Aortic smooth muscle cell (primary cell): ENCODE results near the genes BTBD16, IKZF5 and ACADSB.

DNA sequence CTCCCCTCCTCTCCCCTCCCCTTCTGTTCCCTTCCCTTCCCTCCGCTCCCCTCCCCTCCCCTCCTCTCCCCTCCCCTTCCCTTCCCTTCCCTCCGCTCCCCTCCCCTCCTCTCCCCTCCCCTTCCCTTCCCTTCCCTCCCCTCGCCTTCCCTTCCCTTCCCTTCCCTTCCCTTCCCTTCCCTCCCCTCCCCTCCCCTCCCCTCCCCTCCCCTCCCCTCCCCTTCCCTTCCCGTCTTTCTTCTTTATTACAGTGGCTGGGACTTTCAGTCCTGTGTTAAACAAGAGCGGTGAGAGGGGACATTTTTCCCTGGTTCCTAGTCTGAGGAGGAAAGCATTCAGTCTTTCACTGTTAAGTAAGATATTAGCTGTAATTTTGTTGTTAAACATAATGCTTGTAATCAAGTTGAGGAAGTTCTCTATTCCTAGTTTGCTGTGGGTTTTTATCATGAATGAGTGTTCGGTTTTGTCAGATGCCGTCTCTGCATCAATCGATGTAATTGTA, 39.9 kb downstream of the TACC2 start:
- RRBS, result no CpG with 5 or more reads among the region's 8 CpGs

- RRBS, result no CpG with 5 or more reads among the region's 6 CpGs
Measured at GRCh38 chr10:122029307-122029878, 40.4 kb downstream of the TACC2 start.

DNA sequence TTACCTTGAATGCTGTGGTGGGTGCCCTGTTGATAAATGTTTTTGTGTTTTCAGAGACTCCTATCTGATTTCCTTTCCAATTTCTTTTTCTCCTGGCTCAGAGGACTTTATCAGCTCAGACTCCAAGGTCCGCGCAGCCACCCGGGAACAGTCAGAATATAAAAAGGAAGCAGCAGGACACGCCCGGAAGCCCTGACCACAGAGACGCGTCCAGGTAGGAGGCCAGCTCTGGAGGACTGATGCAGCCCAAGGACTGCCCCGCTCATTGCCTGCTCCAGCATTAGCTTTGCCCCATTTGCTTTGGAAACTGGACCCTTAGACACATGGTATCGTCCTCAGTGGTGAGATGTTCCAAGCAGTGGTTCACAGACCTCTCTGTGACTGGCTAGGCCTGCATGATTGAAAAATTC, 61.4 kb downstream of the TACC2 start:
- RRBS, result no CpG with 5 or more reads among the region's 9 CpGs

DNA sequence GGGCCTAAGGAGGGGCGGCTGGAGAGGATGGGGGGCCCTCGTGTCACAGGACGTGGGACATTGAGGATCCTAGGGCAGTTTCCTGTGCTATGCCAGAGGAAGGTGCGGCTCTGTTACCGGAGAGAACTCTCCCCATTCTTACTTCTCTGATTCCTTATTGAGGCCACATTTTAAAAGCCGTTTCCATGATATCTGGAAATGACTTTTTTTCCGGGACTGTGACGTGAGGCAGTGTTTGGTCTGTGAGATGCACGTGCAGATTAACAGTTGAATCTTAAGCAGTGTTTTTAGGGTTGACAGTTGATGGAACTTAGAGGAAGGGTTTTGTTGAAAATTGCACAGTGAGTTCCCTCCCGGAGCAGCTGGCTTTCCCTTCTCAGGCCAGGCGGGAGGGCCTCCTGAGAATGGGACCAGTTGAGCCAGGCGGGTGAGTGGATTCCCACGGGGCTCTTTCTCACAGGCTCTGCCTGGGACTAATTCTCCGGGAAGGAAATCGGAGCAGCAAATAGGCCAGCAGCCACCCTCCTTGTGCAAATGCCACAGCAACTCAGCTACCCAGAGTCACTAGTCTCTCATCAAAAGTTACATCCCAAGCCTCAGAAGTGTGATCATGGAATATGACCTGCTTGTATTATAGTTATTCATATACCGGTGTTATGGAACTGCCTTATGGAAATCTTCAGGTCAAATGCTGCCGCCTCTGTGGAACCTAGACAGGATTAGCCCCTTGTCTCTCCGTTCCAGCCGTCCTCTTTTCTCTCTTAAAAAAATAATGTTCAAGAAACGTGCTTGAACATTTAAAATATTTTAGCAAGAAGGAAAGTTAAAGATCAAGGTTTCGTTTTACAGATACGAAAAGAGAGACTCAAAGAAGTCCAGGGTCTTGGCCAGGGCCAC, 125.4 kb downstream of the TACC2 start:
- RRBS, result 3% methylated on average over 4 of the region's 22 CpGs

- RRBS, result no CpG with 5 or more reads among the region's 13 CpGs
Measured at GRCh38 chr10:122152363-122152973, 118.6 kb upstream of the BTBD16 start.

DNA sequence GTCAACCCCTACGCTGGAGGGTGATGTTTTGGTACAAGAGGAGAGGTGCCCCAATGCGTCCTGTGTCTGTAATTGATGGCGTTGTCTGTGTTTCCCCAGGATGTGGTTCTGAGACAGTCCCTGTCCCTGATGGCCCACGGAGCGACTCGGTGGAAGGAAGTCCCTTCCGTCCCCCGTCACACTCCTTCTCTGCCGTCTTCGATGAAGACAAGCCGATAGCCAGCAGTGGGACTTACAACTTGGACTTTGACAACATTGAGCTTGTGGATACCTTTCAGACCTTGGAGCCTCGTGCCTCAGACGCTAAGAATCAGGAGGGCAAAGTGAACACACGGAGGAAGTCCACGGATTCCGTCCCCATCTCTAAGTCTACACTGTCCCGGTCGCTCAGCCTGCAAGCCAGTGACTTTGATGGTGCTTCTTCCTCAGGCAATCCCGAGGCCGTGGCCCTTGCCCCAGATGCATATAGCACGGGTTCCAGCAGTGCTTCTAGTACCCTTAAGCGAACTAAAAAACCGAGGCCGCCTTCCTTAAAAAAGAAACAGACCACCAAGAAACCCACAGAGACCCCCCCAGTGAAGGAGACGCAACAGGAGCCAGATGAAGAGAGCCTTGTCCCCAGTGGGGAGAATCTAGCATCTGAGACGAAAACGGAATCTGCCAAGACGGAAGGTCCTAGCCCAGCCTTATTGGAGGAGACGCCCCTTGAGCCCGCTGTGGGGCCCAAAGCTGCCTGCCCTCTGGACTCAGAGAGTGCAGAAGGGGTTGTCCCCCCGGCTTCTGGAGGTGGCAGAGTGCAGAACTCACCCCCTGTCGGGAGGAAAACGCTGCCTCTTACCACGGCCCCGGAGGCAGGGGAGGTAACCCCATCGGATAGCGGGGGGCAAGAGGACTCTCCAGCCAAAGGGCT, 60.5 kb upstream of the BTBD16 start:
- RRBS, result 93% methylated on average over 5 of the region's 37 CpGs

DNA sequence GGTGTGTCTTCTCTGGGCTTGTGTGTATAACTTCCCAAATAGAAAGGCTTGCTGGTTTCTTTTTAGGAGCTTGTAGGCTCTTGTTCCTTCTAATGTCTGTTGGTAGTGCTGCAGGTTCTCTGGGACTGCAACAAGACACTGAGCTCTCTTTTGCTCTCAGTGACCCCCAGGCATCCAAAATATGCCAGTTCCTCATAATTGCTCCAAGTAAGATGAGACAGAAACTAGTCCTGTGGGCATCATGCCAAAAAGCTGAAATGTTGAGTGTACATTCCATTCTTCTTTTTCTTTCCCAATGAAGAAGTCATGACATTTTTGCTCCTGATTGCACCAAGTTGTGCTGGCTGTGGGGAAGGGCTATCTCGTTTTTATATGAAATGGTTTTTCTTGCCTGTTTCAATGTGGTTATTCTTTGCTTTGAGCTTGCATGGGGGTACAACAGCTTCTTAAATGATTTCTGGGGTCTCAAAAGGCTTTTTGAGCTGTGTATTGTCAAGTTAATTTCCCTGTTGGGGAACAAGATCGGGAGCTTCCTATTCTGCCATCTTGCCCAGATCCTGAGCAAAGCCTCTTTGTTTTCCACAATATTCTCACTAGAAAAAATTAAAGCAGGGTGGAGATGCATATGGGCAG, 7.0 kb upstream of the BTBD16 start:
- RRBS, result no CpG with 5 or more reads among the region's 2 CpGs

GRCh38 chr10:122271253-122271544, at the start of gene BTBD16:
Gene BTBD16, plus strand, starts transcription at chr10:122271296.
- RRBS, result no CpG with 5 or more reads among the region's 6 CpGs

DNA sequence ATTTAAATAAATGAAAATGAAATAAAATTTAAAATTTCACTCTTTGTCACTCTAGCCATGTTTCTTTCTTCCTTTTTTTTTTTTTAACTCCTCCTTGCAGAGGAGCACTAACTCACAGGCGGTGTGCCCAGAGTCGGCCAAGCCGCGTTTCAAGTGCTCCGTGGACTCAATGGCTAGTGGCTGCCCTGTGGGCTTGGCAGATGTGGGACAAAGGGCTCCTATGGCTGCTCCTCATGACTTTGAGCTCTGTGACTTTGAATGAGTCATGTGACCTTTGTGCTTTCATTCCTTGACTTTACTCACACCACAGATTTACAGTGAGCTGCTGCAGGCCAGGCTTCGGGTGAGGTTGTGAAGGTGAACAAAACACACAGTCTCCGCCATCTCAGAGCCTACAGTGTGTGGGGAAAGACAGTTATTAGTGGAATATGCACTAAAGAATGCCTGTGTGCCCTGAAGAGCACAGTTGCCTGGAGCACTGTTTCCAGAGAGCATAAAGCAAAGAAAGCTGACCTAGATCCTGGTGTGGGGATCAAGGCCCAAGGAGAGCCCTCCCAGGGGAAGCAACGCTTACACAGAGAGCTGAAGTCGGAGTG, 29.8 kb upstream of the PLEKHA1 start:
- RRBS, result no CpG with 5 or more reads among the region's 9 CpGs

DNA sequence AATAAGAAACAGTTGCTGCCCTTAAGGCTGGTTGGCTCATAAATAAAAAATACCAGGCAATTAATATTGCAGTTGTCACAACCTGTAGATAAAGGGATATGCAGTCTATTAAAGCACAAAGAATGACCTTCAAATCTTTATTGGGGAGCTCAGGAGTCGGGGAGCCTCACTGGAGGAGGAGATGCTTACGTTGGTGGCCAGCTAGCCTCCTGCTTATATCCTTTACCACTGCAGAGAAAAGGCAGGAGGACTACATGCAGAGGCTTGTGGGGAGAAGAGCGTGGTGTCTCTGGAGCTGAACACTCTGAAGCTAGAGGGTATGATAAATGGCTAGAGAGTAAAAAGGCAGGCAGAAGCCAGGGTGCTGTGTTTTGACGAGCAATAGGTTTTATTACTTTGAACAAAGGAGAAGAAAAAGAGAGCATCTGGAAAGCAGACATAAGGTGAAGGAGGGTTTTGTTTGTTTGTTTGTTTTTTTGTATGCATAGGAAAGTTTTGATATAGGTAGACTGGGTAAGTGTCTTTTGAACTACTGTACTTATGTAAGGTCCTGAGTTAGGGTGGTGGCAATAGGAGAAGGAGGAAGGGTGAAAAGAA, 26.5 kb downstream of the PLEKHA1 start:
- RRBS, result no CpG with 5 or more reads among the region's 4 CpGs

DNA sequence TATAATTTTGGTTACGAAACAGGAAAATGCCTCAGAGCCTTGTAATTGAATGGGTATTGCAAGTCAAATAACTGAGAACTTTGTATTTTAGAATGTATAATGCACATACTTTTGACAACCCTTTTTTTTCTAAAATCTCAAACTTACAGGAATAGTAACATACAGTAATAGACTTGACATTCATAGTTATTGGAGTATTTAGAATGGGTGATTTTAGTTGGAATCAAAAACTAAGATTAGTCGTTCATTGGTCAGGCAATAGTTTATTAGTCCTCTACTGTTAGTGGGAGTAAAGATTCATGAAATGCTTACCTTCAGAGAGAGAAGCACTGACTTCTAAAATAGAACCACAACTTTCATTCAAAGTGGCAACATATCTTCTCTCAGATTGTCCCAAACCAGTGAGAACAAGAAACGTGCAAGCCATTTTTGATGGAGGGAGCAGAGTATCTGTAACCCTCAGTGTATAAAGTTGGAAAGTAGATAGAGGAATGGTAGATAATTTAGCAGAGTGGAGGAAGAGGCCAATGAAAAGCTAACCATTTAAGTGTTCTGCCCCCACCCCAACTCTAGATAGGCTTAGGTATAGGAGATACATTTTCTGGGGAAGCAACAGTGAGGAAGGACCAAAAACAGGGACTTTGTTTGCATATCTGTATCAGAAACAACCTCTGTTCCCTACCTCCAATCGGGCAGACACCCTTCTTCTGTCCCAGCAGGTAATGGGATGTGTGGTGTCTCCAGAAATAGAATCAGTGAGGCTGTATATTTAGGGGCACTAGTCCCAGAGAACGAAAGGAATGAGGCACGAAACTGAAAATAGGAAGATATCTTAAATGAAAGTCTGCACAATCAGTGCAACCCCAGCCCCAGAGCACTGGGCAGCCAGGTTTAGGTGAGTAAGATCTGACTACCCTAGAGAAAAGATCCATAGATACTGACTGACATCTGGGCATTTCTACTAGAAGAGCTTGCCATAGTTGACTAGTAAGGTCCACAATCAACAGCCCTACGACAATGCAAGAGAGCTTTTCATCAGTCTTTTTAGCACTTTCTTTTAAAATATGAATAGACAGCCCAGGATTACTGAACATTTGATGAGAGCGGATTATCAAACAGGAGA, 27.9 kb downstream of the PLEKHA1 start:
- RRBS, result no CpG with 5 or more reads among the region's 8 CpGs

DNA sequence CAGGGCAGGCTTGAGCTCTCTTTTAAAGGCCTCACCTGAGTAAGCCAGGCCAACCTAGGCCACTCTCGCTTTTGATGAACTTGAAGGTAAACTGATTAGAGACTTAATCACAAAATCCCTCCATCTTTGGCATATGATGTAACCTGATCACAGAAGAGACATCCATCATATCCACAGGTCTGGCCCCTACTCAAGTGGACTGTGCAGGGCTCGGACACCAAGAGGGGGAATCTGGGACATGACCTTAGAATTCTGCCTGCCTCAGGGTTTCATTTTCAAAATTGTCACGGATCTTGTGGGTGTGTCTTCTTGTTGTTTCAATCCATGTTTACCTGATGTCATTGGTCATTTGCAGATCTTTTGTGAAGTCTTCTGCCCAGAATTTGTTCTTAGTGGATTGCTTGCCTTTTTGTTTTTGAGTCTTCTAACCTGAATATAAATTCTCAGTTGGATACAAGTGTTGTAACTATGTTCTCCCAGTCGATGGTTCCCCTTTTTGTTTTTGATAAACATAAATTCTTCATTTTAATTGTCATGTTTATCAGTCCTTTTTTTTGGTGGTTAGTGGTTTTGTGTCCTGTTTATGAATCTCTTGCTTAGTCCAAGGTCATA, 5.8 kb upstream of the ARMS2 start:
- RRBS, result no CpG with 5 or more reads among the region's 4 CpGs

DNA sequence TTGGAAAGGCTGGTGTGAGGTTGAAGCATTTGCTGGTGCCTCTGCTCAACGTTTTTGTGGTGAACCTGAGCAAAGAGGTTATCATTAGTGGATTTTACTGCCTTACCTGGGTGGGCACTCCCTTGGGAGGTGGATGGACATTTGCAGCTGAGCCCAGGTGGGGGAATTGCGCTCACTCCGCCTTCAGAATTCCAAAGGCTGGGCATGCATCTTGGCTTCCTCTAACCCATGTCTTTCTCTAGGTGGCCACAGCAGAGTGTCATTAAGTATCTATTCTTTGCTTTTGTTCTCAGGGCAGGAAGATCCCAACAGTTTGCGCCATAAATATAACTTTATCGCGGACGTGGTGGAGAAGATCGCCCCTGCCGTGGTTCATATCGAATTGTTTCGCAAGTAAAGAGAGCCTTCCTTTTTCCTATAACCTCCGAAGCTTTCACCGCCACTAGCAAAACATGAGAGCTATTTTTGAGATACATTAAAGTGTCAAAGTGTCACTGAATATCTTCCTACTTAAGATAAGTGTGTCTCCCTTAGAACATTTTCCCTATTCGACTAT, 27.3 kb downstream of the HTRA1 start:
- RRBS, result no CpG with 5 or more reads among the region's 14 CpGs

- RRBS, result no CpG with 5 or more reads among the region's 7 CpGs
Measured at GRCh38 chr10:122588736-122589287, 28.3 kb downstream of the DMBT1 start.

GRCh38 chr10:123007858-123008935, at the start of gene IKZF5:
Gene IKZF5, minus strand, starts transcription at chr10:123008795.
- RRBS, result 2% methylated on average over 35 of the region's 78 CpGs

DNA sequence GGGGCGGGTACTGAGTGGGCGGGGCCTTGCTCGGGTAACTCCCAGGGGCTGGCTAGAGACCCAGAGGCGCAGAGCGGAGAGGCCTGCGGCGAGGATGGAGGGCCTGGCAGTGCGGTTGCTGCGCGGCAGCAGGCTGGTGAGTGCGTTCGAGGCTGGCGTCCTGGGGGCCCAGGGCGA, at the start of gene ACADSB:
Gene ACADSB, plus strand, starts transcription at position 71 of the 177 bp plus-strand sequence.
- RRBS, result no CpG with 5 or more reads among the region's 14 CpGs

- RRBS, result no CpG with 5 or more reads among the region's 3 CpGs
Measured at GRCh38 chr10:123040401-123040812, 31.6 kb downstream of the ACADSB start.

GRCh38 chr10:123743814-123744443, 77.8 kb downstream of the GPR26 start:
- RRBS, result no CpG with 5 or more reads among the region's 12 CpGs

GRCh38 chr10:124010679-124011128, 82.7 kb downstream of the CHST15 start:
- RRBS, result no CpG with 5 or more reads among the region's 19 CpGs

DNA sequence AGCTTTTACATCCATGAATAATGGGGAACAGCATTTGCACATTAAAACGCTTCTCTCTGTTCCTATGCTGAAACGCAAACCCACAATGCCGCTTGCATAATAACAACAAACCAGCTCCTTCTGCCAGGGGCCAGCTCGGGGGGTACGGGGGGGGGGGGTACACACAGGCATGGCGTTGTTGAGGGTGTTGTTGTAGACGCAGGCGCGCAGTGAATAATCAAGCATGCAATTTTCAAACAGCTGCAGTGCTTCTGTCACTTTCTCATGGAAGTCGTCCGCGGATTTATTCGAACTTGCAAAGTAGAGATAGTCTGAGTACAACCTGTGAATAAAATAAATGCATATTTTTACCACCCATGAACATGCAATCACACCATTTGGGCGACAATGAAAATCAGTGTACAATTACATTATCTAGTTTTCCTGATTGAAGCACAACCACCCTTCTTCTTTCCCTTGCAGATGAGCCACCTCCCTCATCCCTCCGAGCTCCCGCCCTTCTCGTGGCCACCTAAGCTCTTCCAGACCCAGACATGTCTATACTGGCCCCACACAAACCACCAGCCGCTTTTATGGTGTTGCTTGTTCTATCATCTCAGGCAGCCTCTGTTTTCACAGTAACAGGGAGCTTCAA, 72.2 kb downstream of the CHST15 start:
- RRBS, result no CpG with 5 or more reads among the region's 18 CpGs